Epithelial cell of alveolus of lung (primary cell): ENCODE data around the gene THAP12.

GRCh38 chr11:76070970-76071577 is 135.2 kb downstream of the WNT11 start:
- RAMPAGE, long total RNA = no peak
- RRBS = no CpG with 5 or more reads among the region's 2 CpGs

DNA sequence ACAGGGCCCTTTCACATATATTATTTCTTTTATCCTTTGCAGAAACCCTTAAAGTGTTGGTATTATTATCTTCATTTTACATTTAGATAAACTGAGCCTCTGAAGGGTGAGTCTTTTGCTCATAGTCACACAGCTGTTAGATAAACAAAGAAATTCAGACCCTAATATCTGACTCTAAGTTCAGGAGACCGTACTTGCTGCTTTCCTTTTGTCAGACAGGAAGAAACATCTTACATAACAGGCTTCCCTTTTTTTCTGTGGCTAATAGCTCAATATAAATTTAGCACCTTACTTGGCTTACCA is 128.8 kb downstream of the WNT11 start:
- RAMPAGE, long total RNA = no peak
- RRBS = no CpG with 5 or more reads among the region's 1 CpG

DNA sequence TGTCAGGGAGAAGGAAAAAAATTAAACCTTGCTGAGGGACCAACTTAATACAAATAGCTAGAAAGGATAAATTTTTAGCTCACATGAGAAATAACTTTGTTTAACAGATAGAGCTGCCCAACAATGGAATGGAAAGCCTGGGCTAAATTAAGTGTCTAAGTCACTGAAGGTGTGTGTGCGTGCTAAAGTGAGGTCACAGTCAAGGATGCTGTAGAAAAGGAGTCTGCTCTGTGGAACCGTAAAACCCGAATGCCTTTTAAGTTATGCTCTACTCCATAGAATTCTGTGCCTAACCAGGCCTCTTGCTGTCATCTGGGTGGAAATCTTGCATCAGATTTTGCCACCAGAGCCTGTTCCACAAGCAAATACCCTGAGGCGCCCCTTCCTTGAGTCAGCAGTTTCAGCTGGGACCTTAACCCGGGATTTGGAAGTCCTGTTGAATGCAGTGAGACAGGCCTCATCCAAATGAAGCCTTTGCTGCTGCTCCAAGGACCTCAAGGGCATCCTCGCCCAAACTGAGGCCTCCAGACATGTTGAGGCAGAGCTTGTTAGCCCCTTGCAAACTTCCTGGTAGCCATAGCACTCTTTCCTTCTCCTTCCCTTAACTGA is 109.8 kb downstream of the WNT11 start:
- RAMPAGE, long total RNA = no peak
- RRBS = no CpG with 5 or more reads among the region's 6 CpGs

GRCh38 chr11:76140998-76141400 is 65.3 kb downstream of the WNT11 start:
- RAMPAGE, long total RNA = no peak
- RRBS = 89% methylated on average over 2 of the region's 18 CpGs

DNA sequence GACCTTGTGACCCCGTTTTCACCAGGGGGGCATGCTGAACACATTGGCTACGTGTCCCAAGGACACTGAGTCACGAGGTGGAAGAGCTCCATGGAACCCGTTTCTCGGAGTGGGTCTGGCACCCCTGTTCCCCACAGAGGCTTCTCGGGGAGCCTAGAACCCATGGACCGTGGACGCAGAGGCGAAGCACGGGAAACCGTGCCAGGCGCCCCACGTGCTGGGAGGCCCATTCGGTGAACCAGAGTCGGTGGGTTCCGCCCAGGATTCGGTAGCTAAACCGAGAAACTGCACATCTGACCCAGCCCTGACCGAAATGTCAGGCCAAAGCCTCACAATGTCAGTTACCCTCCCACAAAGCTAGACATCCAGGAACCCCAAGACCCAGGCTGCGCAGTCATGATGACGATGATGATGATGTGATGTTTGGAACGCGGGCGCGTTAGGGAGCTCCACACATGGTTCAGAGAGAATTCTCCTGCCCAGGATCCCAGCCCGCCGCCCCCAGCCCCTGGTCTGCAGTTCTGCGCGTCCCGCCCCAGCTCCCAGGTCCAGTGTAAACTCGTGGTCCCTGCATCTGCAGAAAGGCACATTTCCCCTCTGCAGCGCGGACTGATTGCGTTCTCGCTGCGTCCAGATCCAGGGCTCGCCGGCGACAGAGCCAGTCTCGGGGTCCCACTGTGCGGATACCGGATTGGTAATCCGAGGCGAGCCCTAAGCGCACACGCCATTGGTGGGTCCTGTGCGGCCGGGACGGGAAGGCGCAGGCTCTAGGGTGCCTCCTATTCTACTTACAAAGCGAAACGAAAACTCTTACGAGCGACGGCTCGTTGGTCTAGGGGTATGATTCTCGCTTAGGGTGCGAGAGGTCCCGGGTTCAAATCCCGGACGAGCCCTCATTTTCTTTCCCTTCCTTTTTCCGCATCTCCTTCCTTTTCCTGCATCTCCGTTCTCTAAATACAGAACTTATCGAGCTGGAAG is 28.7 kb upstream of the WNT11 start:
- RAMPAGE, long total RNA = no peak
- RRBS = 2% methylated on average over 9 of the region's 64 CpGs

DNA sequence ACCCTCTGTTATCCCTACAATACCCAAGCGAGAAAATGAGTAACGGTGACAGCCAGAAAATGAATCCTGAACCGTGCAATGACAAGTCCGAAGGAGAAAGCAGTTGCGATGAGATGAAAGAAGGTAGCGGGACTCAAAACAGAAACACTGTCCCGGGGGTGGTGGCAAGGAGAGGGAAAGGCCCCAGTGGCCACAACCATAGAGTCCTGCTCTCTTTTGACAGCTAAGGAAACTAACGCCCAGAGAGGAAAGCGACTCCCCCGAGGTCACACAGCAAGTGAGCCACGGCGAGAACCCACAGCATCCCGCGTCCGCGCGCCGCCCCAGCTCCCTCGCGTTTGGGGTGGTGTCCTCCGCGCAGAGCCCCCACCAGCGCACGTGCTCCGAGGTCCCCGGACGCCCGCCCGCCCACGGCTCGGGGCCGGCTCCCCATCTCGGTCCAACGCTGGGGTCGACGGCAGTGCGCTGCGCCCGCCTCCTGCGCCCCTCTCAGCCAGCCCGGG is 714 bp downstream of the THAP12 start:
- RAMPAGE, long total RNA = no peak
- RRBS = 1% methylated on average over 9 of the region's 41 CpGs

- RAMPAGE, long total RNA = start-site peak on the plus strand at chr11:76381319-76381353, 95 and 45 reads in 2 replicates
- RRBS = 1% methylated on average over 28 of the region's 112 CpGs
These were observed at the start of gene THAP12 for GRCh38 chr11:76380670-76381761. THAP12 (minus strand) TSS chr11:76381132.

DNA sequence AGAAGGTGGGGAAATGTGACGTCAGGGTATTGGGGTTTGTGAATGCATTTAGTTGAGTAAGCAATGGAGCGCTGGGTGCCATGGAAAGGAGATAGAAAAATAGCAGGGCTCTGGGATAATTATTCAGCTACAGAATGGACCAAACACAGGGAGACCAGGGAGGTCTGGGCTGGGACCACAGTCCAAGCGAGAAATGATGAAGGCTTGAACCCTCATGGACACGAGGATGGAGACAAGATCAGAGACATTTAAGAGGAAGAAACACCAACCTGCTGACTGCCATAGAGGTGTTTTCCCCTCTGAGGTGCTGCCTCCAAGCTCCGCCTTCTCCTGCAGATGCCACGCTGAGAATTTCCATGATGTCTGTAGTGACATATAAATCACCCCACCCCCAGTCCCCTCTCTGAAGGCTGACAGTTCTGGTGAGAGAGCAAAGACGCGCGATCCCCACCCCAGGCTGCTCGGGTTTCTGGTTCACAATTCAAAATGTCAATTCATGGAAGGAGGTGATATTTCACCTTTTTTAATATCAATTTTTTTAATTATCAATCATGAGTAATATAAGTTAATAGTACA is 28.3 kb downstream of the LRRC32 start:
- RAMPAGE, long total RNA = no peak
- RRBS = no CpG with 5 or more reads among the region's 10 CpGs

GRCh38 chr11:76653277-76654434 is 16.9 kb downstream of the LRRC32 start:
- RAMPAGE, long total RNA = no peak
- RRBS = no CpG with 5 or more reads among the region's 20 CpGs

DNA sequence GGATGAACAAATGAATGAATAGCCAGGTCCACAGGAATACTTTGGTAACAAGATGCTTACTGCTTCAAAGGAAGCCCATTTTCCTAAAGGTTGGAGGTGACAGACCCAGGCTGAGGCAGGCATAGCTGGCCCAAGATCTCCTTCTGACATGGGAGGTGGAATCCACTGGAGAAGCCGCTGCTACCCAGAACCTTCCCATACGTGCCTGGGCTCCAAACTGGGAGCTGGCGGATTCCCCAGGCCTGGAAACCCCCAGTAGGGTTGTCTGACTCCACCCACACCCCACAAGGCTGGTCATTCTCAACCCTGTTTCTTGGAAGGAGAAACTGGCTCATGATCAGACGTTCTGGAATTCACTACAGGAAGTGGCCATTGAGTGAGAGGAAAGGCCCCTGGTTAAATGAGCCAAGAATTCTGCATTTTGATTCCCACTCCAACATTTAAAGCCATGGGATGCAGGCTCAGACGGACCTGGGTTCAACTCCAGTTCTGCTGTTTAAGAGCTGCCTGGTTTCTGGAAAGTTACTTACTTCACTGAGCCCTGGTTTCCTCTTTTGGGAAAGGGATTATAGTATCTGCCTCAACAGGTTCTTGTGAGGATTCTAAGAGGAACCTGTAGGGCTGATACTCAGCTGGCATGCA is 19.5 kb upstream of the TSKU start:
- RAMPAGE, long total RNA = no peak
- RRBS = no CpG with 5 or more reads among the region's 5 CpGs

DNA sequence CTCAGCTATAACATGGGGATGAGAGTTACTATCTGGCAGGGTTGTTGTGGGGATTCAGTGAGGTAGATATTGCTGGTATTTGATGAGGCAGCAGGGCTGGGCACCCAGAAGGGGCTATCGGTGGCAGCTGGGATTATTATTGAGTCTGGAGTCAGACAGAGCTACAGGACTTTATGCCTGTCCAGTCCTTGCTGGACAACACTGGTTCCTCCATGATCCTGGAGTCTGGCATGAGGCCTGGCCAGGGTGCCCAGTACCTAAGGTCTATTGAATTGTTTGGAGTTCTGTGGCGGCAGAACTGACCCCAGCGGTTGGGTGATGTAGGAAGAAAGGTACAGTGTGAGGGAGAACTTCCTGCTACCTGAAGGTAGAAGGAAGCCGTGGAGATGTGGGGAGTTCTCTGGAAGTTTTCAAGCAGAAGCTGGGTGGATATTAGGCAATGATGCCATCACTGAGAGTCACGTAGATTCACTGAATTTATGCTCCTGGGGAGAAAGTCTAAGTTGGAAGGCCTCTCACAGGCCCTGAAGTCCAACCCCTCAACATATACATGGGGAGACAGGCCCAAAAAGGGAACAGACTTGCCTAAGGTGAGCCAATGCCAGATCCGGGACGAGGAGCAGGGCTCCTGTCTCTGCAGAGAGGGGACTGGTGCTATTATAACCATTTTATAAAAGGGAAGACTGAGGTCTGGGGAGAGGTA is 16.0 kb upstream of the TSKU start:
- RAMPAGE, long total RNA = no peak
- RRBS = no CpG with 5 or more reads among the region's 7 CpGs

GRCh38 chr11:76767691-76768479 is 15.3 kb upstream of the TSKU start:
- RAMPAGE, long total RNA = no peak
- RRBS = no CpG with 5 or more reads among the region's 9 CpGs

GRCh38 chr11:76781734-76782527 is 1.2 kb upstream of the TSKU start:
- RAMPAGE, long total RNA = no peak
- RRBS = no CpG with 5 or more reads among the region's 5 CpGs

GRCh38 chr11:76787567-76788230 is 4.5 kb downstream of the TSKU start:
- RAMPAGE, long total RNA = no peak
- RRBS = no CpG with 5 or more reads among the region's 10 CpGs

- RAMPAGE, long total RNA = no peak
- RRBS = no CpG with 5 or more reads among the region's 8 CpGs
These were observed 8.6 kb downstream of the TSKU start for GRCh38 chr11:76791479-76792370.

GRCh38 chr11:77126683-77127965 is 922 bp upstream of the MYO7A start:
- RAMPAGE, long total RNA = no peak
- RRBS = no CpG with 5 or more reads among the region's 45 CpGs

DNA sequence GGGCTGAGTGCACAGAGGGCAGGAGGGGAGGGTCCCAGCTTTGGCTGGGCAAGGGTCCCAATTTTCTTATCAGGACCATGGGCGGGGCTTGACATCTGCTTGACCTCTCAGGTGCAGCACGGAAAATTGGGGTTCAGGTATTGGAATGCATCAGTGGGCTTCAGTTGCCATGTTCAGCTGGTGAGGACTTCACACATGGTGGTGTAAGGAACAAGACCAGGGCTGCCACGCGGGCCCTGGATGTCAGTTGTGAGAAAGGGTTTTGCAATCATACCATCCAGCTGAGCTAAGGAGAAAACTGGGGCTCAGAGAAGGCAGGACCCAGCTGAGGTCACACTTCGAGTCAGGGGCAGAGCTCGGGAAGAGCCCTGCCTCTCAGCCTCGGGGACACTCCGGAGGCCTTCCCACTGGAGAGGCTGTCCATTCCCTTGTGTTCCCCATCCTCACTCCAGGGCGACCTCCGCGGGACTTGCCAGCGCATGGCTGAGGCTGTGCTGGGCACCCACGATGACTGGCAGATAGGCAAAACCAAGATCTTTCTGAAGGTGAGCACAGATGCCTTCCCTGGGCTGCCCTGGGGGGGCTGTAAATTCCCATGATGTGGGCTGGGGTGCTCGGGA is 47.0 kb downstream of the MYO7A start:
- RAMPAGE, long total RNA = no peak
- RRBS = no CpG with 5 or more reads among the region's 14 CpGs

DNA sequence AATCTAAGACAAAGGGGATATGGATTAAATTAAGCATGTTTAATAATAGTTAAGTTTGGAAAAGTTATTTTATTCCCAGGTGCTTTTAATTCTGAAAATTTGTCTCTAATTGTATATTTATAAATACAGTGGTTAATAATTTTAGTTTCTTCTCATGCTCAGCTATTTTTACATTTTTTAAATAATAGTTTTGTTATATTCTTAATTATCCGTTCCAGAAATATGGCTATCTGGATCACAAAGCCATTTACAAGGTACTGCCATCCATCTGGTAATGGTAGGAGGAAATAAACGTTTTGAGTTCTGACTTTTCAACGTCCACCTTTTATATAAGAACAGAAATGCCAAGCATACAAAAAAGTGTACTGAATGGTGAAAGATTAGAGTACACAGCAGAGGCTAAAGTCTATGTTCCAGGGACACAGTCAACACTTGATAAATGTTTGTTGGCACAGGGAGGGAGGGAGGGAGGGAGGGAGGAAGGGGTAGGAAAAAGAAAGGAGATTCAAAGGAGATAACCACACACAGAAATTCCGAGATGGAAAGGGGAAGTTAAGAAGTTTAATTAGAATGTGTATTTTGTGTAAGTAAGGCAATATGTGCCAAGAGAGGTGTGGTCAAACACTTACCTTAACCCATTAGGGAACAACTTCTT is 58.3 kb downstream of the GDPD4 start:
- RAMPAGE, long total RNA = no peak
- RRBS = no CpG with 5 or more reads among the region's 4 CpGs

DNA sequence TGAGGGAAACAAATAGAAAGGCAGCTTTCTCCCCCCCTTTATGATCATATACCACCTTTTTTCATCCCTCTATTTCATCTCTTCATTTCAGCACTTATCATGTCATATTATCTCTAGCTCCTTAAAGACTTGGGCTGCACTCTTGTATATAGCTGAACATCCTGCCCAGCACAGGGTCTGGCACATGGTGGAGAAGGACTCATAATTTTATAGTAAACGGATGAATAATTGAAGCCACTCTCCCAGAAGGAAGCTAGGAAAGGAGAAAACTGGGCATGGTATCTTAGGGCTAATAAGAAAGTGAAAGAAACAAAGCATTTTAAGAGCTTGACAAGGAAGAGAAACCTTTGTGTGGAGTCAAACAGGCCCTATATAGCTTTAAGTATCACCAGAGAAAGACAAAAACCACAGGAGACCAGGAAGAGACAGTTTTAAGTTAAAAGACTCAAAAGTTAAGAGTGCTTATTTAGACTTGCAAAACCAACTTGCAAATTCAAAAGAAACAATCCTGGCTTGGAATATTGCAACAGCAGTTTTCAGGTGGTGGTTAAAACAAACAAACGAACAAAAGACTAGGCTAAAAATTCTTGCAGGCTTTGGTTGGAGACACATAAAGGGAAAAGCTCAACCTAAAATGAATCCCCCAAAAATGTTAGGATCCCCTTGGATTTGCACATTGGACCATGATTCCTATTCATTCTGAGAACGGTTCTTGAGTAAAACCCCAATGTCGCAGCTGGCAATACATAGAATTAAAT is 3.4 kb downstream of the PAK1 start:
- RAMPAGE, long total RNA = no peak
- RRBS = no CpG with 5 or more reads among the region's 4 CpGs

- RAMPAGE, long total RNA = no peak
- RRBS = no CpG with 5 or more reads among the region's 12 CpGs
These were observed 18.6 kb upstream of the AQP11 start for GRCh38 chr11:77570836-77571772.